ENCODE data around the gene CCDC70.

DNA sequence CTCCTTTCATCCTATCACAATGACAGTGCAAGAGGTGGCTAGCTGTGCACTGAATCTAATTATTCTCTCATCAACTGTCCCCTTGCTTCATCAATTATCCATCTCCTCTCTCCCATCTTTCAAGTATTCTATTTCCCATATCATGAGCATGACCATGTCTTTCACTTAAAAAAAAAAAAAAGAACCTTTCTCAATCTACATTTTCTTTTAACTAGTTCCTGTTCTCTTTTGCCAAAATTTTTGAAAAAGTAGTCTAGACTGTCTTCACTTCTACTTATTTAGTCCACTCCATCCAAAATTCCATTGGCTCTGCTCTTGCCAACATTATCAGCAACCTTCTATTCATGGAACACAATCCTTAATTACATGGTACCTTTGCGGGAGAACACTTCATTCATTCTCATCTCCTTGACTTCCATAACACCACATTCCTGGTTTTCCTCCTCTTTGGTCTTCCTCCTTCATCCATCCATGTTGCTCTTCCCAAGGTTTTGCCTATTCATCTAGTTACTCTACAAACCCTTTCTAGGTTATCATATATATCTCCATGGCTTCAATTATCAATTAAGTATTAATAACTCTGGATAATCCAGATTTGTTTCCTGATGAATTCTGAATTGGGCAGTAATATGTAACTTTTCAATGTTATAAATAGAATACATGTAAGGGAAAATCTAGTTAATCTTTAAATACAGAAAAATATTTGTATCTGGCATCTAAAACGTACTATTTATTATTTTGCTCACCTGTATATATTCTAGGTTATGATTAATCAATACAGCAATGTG is 27.7 kb downstream of the KPNA3 start:
- PRO-cap = no peak
- RAMPAGE, long total RNA, 4 experiments = no peak in any of the 4 experiments

DNA sequence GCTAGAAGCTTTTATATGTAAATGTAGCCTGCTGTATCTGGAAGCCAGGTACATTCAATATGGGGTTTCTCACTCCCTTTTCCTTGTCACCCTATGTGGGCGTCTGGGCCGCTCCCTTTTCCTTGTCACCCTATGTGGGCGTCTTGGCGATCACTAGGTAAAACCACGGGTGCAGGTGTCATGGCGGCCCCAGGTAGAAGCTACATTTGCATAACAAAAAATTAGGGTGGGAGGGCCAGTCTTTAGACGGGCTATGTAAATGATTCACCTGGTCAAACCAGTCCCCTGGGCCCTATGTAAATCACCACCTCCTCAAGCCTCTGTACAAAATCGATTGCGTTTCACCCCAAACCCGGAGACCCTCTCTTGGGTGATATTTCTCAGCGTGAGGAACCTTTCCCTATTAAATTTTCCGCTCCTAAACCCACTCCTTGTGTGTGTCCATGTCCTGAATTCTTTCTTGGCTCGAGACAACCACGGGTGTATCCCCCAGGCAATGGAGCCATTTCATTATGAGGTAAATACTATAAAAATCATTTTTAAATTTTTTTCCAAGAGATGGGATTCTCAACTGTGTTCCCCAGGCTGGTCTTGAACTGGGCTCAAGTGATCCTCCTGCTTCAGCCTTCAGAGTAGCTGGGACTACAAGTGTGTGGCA is 2.3 kb downstream of the TRIM13 start:
- PRO-cap = no peak
- RAMPAGE, long total RNA, 4 experiments = no peak in any of the 4 experiments

DNA sequence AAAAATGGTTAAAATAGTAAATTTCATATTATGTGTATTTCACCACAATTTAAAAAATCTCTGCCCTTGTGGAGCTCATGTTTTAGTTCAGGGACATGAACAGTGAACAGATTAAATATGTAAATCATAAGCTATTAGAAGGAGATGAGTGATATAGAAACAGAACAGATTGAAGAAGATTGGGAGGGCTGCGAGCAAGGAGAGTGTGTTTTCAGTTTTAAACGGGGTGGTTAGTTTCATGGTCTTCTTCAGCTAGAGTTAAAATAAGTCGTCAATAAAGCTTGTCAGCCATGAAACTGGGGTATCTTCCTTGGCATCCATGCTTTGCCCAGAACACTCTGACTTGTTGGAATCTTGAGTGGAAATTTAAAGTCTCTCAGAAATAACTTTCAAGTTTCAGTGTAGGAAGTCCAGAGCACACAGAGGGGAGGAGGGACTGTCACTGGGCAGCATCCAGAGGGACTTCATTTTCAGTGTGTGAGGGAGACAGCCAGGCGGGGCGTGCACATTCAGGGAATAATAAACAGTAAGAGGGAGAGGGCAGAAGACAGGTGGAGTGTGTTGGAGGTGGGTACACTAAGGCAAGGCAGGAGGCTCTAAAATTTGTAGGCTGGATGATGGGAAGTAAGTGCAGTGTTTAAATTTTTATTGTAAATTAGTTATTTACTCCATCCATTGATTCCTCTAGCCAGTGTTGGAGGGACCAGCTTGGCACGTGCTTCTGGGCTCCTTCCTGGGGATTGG is 355.5 kb downstream of the KCNRG start:
- PRO-cap = no peak
- RAMPAGE, long total RNA, 4 experiments = no peak in any of the 4 experiments

GRCh38 chr13:50421163-50421384 is 405.8 kb downstream of the KCNRG start:
- PRO-cap = no peak
- RAMPAGE, long total RNA, 4 experiments = no peak in any of the 4 experiments

- PRO-cap = no peak
- RAMPAGE, long total RNA, 4 experiments = no peak in any of the 4 experiments
Observed at GRCh38 chr13:50630188-50630496, 213.3 kb downstream of the DLEU7 start.

GRCh38 chr13:50684324-50684786 is 159.1 kb downstream of the DLEU7 start:
- PRO-cap = no peak
- RAMPAGE, long total RNA, 4 experiments = no peak in any of the 4 experiments

DNA sequence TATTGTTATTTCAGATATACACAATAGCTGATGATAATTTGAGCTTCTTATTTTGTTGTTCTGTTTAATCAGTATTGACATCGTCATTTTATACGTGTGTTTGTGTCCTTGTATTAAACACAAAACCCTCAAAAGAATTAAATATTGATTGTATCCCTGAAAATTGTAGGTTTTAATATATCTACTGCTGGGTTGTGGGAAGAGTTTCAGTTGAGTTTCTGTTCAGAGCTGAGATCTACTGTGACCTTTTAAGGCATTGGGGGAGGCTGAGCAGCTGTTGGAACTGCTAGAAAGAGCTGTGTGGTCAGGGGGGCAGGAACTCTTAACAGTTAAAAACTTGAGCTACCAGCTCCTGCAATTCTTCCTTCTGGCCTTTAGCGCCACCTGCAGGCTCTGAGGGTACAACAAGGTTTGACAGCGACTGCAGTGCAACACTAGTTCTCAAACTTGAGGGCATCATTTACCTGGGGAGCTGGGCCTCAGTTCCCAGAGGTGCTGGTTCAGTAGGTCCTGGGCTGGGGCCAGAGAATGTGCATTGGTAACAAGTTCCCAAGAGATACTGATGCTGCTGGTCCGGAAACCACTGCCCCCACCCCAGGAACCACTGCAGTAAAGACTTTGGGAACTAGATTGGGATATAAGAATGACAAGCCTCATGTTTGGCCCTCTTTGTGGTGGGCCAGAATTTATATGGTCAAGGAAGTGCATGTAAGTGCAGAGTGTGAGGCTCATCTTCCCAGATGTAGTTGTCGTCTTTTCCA is 2.4 kb downstream of the RNASEH2B start:
- PRO-cap = no peak
- RAMPAGE, long total RNA, 4 experiments = no peak in any of the 4 experiments

DNA sequence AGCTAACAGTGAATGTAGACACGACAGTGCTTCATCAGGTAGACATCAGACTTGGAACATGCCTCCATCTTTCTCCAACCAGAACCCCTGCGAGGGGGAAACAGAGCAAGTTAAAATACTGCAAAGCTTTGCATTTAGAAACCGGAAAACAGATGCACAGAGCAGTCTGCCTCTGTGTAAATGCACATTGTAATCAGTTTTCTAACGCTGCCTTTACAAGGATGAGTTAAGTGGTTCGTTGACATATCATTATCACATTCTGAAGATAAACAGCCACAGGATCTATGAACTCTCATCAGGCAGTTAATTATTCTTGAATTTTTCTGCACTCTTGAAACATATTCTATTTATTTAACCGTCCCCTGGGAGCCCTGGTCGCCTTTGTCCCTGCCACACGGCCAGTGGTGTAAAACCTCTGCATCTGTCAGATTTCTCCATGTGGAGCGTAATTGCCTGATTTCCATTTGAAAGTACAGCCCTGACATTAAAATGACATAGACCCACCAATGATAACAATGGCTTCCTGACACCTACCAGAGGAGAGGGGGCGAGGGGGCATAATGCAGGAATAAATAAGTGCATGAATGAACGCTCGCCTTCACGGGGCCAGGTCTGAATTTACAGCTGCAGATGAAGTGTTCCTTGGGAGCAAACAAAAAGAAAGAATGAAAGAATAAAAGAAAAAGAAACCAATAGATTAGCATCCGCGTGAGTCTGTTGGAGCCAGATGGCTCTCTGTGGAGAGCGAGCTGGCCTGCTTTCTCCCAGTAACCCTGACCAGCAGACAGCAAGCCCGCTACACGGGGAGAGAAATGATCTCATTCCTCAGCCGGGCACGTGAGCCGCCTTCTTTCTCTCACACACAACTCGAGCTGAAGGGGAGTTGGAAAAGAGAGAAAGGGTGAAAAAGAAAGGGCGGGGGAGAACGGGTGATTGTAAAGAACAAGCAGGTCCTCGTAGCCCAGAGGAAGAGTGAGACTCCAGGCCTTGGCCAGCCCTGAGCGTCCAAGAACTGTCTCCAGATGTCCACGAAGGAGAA is 81.0 kb downstream of the RNASEH2B start:
- PRO-cap = unidirectional peak, minus-strand start at position 775 of the sequence
- RAMPAGE, long total RNA, 4 experiments = no peak in any of the 4 experiments

DNA sequence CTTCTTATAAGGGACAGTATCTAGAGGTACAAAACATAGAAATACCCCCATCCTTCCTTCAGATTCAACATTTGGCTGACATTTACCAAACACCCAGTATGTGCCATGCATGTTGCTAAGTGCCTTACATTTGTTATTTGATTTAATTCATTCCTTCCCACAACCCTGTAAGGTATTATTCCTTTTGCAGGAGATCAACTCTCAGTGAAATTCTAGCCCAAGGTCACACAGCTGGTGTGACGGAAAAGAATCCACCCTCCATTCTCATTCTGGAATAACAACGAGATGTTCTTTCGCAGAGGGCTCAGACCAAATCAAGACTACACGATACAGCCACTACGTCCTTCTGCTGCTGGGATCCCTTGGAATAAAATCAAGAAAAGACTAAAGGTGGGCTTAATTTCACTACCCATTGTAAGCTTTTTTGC is 67.7 kb downstream of the C13orf42 start:
- PRO-cap = no peak
- RAMPAGE, long total RNA, 4 experiments = no peak in any of the 4 experiments

- PRO-cap = no peak
- RAMPAGE, long total RNA, 4 experiments = no peak in any of the 4 experiments
Observed at GRCh38 chr13:51169000-51169716, 53.0 kb upstream of the FAM124A start.

GRCh38 chr13:51451982-51452417 is 836 bp downstream of the INTS6 start:
- PRO-cap = no peak
- RAMPAGE, long total RNA, 4 experiments = start-site peak on the minus strand in 1 of 4 experiments, at chr13:51451984-51452269 at its widest, 16 reads per replicate

DNA sequence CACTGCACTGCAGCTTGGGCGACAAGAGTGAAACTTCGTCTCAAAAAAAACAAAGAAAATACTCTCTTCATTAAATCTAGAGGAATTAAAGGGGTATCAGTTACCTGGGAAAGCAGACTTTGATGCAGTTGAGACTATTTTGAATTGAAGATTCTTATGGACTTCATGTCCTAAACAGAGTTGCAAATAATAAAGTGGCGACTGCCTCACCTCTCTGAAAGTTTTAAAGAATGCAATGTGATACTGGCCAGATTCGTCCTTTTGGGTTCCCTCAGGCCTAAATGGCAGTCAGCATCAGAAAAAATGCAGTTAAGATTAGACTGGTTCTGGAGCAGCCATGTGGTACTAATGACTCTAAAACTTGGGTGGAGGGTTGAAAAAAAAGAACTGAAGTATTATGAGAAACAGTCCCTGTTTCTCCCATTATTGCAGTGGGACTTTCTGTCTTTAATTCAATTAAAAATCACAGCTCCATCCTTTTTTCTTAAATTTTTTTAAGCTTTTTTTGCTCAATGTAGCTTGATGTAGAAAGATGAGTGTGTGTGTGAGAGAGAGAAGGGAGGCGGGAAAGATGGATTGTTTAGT is 37.3 kb downstream of the WDFY2 start:
- PRO-cap = no peak
- RAMPAGE, long total RNA, 4 experiments = no peak in any of the 4 experiments

- PRO-cap = no peak
- RAMPAGE, long total RNA, 4 experiments = no peak in any of the 4 experiments
Observed at GRCh38 chr13:51644572-51645677, 60.7 kb downstream of the WDFY2 start.

- PRO-cap = no peak
- RAMPAGE, long total RNA, 4 experiments = no peak in any of the 4 experiments
Observed at GRCh38 chr13:51786701-51787452, 17.1 kb downstream of the DHRS12 start.

GRCh38 chr13:51832215-51832771 is 12.7 kb downstream of the TMEM272 start:
- PRO-cap = no peak
- RAMPAGE, long total RNA, 4 experiments = no peak in any of the 4 experiments

- PRO-cap = no peak
- RAMPAGE, long total RNA, 4 experiments = no peak in any of the 4 experiments
Observed at GRCh38 chr13:51848677-51849065, 3.7 kb upstream of the TMEM272 start.

GRCh38 chr13:51861739-51862428 is at the start of gene CCDC70:
Gene CCDC70 (plus strand): TSS chr13:51861969.
- PRO-cap = no peak
- RAMPAGE, long total RNA, 4 experiments = no peak in any of the 4 experiments

DNA sequence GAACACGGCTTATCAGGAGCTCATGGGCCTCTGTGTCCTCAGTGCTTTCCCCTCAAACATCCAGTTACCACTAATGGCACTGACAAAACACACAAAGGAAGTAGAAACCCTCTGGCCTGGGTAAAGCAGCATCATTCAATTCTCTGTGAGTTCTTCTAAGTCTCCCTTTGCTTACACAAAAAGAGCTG is 43.7 kb downstream of the ATP7B start:
- PRO-cap = no peak
- RAMPAGE, long total RNA, 4 experiments = no peak in any of the 4 experiments

- PRO-cap = no peak
- RAMPAGE, long total RNA, 4 experiments = no peak in any of the 4 experiments
Observed at GRCh38 chr13:52004464-52005268, 6.6 kb downstream of the ATP7B start.

- PRO-cap = no peak
- RAMPAGE, long total RNA, 4 experiments = no peak in any of the 4 experiments
Observed at GRCh38 chr13:52407426-52407724, 1.4 kb upstream of the THSD1 start.